ENCODE measurements around the gene N4BP2L1.

DNA sequence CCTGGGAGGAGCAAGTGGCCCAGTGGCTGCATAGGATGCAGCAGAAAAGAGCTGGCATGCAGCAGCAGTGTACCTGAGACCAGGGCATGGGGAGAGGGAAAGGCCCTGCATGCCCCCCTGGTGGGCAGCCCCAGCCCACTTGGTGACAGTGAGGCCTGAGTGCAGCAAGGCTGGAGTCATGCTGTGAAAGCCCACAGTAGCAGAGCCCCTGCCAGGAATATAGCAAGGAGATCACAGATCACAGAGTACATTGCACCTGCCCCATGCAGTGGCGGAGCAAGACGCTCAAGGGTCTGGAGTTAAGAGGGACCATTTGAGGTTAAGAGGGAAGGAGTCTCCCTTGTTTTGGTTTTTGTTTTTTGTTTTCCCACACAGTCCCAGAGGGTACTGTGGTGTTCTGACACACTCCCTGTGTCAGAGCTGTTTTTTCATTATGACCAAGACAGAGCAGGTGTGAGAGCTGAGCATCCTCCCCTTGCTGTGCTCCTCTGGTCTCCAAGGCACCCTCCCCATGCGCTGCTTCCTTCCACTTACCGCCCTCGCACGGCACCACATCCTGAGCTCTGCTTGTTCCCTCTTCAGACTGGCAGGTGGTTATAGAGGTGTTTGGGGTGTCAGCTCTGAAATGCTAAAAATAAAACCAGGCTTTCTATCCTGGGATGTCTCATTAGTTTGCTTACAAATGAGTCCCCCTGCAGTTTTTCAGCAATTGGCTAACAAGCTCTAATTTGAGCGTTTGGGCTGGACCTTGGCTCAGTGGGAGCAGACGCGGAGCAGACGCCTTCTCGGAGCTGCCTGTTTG is 85.1 kb upstream of the UBL3 start:
- PRO-cap, result no peak
- CAGE, long polyA plus RNA, result no peak

GRCh38 chr13:29958273-29959029 is 108.0 kb upstream of the UBL3 start:
- PRO-cap, result no peak
- CAGE, long polyA plus RNA, result no peak

- PRO-cap, result no peak
- CAGE, long polyA plus RNA, result no peak
These were observed 144.5 kb upstream of the UBL3 start for GRCh38 chr13:29994803-29995414.

DNA sequence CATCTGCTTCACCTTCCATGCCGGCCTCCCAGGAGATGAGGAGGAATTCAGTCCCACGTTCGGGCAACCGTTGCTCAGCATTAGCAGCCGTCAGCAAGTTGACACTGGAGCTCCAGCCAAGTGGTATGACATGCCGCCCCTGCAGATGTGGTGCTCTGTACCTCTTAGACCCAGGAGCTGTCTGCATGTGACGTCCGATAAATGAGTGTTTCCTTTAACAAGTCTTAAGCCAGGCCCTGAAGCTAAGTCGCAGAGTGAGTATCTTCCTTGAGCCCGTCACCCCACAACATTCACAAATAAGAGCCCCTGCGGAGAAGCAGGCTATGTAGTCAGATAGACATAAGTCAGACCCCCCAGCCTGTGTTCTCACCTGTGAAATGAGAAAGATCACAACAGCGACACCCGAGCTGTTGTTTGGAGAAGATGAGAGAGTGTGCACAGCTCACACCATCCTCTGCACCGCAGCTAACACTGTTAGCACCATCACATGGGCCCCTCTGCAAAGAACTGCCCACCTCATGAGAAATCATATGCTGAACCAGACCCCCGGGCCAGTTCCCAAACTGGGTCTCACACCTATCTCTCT is 150.2 kb downstream of the KATNAL1 start:
- PRO-cap, result no peak
- CAGE, long polyA plus RNA, result no peak

- PRO-cap, result no peak
- CAGE, long polyA plus RNA, result no peak
These were observed 382 bp upstream of the KATNAL1 start for GRCh38 chr13:30307781-30308084.

- PRO-cap, result no peak
- CAGE, long polyA plus RNA, result no peak
These were observed 57.5 kb upstream of the UBE2L5 start for GRCh38 chr13:30364760-30365309.

DNA sequence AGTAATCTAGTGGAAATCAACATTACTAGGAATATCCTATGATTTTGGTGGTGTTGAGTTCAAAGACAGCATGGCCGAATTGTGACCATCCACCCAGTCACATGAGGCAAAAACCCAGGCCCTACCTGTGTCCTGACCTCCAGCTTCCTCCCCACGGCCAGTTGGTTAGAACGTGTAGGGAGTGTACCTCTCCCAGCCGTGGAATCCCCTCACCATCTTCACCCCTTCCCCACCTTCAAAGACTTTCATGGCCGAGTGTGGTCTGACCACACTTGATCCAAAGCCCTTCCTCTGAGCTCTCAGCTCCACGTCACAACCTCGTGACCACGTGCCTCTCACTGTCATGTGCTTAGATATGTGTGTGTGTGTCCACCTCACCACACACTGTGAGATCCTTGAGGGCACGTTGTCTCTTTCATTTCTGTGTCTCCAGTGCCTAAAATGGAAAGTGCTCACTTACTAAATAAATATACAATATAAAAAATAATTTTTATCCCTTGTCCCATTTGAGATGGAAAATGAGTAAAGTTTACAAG is 48.6 kb upstream of the UBE2L5 start:
- PRO-cap, result bidirectional peak, plus-strand start at position 380 of the sequence, minus-strand start at position 264 of the sequence
- CAGE, long polyA plus RNA, result start-site peak on the minus strand centred at position 277 of the sequence, 49 bp wide, 13 and 28 reads in 2 replicates

DNA sequence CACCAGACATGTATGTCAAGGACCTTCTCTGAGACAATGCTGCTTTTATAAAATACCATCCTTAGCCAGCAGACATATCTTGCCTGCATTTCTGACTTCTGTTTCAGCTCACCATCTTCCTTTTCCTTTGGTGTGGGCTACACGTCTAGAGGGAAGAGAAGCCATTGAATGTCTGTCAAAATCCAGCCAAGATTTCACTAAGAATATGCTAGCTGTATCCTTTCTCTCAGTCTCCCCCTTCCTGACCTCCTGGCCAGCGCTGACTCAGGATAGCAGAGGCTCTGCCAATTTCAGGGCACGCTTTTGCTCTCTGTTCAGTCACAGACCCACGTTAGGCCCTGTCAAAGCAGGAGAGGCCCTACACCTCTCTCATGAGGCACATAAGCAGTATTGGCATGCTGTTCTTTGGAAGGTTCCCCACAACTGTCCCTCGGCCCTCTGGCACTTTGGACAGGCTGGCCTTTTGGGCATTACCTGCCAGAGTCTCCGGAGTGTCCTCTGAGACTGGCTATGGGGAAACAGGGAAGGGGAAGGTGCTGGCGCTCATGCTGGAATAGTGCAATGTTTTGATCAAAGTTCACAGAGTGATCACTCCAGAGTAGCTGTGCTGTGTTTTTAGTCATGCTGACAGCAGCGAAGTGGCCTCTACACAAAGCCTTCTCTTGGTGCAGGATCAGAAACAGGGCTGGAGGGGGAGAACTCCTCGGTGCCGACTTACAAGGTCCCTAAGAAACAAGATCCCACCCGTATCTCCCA is 23.7 kb upstream of the UBE2L5 start:
- PRO-cap, result no peak
- CAGE, long polyA plus RNA, result no peak

GRCh38 chr13:30441227-30441721 is 19.0 kb downstream of the UBE2L5 start:
- PRO-cap, result no peak
- CAGE, long polyA plus RNA, result no peak

- PRO-cap, result bidirectional peak, plus-strand start at chr13:30444127, minus-strand start at chr13:30443983
- CAGE, long polyA plus RNA, result no peak
These were observed 21.5 kb downstream of the UBE2L5 start for GRCh38 chr13:30443662-30444273.

DNA sequence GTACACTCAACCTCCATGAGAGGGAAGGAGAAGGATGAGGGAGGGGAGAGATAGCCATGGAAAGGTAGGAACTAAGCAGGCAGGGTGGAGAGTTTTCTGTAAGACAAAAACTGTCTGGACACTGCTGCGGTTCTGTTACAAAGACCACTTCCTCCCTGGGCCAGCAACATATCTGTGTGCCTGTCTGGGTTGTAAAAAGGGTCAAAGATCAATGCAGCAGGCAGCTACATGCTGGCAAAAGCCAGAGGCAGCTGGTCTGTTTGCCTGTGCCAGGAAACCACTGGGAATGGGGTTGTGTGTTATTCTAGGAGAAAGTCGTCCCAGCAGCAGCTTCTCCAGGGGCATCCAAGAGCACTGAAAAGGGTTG is 11.0 kb downstream of the ALOX5AP start:
- PRO-cap, result no peak
- CAGE, long polyA plus RNA, result no peak

GRCh38 chr13:30847827-30848505 is 58.1 kb upstream of the MEDAG start:
- PRO-cap, result no peak
- CAGE, long polyA plus RNA, result no peak

DNA sequence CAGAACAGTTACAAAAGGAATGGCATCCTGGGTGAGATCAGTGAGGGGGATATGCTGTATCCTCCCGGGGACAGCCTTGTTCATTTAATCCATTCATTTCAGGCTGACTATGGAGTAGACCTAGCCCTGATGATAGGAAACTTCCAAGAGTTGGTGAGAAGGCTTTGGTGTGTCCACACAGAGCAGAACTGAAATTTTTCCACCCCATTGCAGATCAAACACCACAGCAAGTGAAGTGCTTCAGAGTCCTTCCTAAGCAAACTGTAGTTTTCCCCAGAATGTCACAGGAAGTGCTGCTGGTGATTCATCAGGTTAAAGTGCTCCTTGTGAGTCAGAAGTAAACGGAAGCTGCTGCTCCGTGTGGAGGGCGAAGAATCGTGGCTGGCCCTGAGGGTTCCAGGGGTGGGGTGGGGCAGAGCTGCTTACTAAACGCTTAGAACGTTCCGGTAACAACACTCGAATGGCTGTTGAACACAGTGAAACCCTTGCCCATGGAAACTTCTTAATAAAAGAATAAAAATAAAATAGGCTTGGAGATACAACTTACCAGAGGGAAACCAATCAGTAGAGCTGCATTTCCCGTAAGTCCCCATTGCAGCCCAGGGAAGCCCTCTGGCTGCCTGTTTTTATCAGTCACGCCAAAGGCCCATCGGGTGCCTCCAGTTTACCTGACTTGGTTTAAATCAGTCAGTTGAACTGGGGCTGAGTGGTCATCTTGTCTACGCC is 113.3 kb downstream of the TEX26 start:
- PRO-cap, result no peak
- CAGE, long polyA plus RNA, result no peak

- PRO-cap, result no peak
- CAGE, long polyA plus RNA, result no peak
These were observed 85.8 kb upstream of the FRY start for GRCh38 chr13:31945500-31946386.

GRCh38 chr13:32150312-32150599 is 118.7 kb downstream of the FRY start:
- PRO-cap, result no peak
- CAGE, long polyA plus RNA, result no peak

DNA sequence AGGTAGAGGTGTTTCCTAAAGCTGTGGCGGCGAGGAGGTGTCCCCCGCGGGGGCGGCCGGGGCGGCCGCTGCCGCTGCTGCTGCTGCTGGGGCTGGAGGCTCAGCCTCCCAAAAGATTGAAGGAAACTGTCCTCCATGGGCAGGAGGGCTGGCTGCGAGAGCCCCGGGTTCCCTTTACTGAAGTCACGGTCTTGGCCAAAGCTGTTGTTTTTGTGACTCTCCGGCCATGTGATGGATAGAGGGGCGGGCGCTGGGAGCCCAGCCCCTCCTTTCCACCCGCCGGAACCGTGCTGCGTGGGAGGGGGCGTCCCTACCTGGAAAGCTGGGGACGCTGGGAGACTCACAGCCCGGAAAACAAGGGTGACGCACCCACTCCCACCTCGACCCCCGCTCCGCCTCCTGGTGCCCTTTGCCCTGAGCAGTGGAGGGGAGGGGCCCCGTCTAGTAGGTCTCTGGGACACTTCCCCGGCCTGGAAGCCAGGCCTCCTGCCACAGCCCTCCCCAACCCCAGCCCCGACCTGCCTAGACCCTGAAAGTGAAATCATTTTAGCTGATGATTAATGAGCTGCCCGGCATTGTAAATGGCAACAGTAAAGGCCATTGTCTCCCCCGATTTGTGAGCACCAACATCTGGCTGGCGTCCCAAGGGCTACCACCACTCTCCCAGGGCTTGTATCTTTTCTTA is at the start of gene N4BP2L1:
Gene N4BP2L1, minus strand, starts transcription at position 185 of the 685 bp plus-strand sequence.
- PRO-cap, result bidirectional peak, plus-strand start at position 560 of the sequence, minus-strand start at position 185 of the sequence
- CAGE, long polyA plus RNA, result start-site peak on the minus strand centred at position 276 of the sequence, 203 bp wide, 731 and 743 reads in 2 replicates

- PRO-cap, result bidirectional peak, plus-strand start at chr13:32587334, minus-strand start at chr13:32587274; bidirectional peak, plus-strand start at chr13:32587636, minus-strand start at chr13:32587524
- CAGE, long polyA plus RNA, result no peak
These were observed 908 bp downstream of the PDS5B start for GRCh38 chr13:32586955-32587765.

GRCh38 chr13:32632343-32632793 is 46.1 kb downstream of the PDS5B start:
- PRO-cap, result no peak
- CAGE, long polyA plus RNA, result no peak

- PRO-cap, result no peak
- CAGE, long polyA plus RNA, result no peak
These were observed 188.6 kb downstream of the PDS5B start for GRCh38 chr13:32774683-32775403.

- PRO-cap, result no peak
- CAGE, long polyA plus RNA, result no peak
These were observed 203.7 kb downstream of the PDS5B start for GRCh38 chr13:32789954-32790407.

Measured in B cell (primary cell).